Umbilical cord (tissue), 2 donors: ENCODE data around the genes NDUFS2 and FCRLB.

- RAMPAGE, long total RNA = start-site peak on the plus strand at chr1:161202367-161202372, 93 and 20 reads in 2 replicates
Observed at GRCh38 chr1:161202282-161202557, at the start of gene NDUFS2. Gene NDUFS2 (plus strand): TSS chr1:161202367.

DNA sequence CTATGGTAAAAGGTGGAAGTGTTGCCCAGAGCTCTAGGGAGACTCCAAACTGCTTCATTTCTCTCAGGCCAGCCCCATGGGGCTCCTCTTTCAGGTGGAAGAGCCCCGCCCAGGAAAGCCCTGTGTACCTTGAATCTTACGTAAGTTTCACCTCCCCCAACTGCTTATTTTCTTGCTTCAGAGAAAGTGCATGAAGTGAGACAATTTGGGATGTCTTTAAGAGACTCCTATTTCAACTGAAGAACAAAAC, 2.4 kb downstream of the PCP4L1 start:
- RAMPAGE, long total RNA = no peak

GRCh38 chr1:161364601-161365238, 3.0 kb downstream of the CFAP126 start:
- RAMPAGE, long total RNA = no peak

- RAMPAGE, long total RNA = no peak
Observed at GRCh38 chr1:161420607-161420930, 52.9 kb upstream of the CFAP126 start.

- RAMPAGE, long total RNA = no peak
Observed at GRCh38 chr1:161510603-161511308, 5.5 kb downstream of the FCGR2A start.

DNA sequence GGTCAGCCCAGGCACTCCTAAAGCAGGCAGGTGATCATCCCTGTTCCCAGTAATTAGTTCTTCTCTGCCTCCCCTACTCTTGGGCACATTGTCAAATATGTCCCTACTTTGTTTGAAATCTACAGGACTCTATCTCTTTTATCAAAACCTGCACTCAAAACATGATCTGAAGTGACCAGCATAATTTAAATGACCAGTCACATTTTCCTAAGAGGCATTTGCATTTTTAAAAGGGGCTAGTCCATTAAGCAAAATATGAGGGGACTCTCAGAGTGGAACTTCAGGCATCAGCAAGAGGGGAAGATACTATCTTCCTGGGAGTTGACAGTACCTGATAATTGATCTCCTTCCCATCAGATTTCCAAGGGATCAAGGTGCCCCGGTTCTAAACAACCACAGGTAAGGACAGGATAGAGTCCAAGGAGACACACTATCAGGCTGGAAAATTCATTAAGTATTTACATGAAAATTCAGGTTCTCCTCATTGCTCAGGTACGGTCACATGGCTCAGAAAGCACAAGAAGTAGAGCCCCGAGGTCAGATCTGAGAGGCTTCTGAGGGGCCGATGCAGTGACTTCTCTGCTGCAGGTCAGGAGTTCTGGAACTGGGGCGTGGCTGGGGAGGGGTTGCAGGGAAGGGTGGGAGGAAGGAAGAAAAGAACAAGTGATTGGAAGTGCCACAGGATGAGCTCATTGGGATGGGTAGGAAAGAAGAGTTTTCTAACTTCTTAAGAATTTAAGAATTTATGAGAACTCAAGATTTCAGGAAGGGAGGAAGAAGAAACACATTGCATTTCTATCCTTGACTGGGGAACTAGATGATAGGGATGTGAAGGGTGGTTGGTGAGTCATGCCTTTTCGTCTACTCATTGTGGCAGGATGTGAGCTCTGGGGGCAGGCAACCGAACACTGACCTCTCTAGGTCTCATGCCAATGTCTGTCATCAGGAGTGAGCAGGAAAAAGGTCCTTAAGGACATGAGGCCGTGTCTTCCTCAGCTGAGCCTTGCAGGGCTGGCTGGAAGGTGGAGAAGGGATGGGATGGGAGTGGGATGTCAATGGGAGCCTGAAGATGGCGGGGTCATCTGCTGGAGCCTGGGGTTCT, at the start of gene FCRLB:
Gene FCRLB (plus strand): TSS at position 282 of the 1,102 bp plus-strand sequence.
- RAMPAGE, long total RNA = no peak

DNA sequence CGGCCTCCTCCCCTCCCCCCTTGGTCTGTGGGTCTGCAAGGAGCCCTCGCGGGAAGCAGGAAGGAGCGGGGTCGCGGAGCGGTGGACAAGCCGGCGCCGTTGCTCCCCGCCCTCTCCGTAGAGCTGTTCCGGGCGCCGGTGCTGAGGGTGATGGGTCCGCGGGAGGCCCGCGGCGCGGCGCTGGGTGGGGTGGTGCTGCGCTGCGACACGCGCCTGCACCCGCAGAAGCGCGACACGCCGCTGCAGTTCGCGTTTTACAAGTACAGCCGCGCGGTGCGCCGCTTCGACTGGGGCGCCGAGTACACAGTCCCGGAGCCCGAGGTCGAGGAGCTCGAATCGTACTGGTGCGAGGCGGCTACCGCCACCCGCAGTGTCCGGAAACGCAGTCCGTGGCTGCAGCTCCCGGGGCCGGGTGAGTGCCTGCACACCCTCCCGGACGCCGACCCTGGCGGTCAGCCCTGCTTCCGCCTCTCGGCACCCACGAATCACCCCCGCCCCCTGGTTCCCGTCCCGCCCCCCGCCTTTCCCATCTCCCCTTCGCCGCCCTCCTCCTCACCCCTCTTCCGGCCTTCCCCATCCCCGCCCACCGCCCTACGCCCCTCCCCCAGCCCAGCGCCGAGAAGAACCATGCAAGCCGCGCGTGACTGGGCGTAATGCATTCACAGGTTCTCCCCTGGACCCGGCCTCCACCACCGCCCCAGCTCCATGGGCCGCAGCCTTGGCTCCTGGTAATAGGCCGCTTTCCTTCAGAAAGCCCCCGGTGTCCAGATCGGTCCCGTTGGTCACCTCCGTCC, 5.4 kb downstream of the FCRLB start:
- RAMPAGE, long total RNA = no peak

DNA sequence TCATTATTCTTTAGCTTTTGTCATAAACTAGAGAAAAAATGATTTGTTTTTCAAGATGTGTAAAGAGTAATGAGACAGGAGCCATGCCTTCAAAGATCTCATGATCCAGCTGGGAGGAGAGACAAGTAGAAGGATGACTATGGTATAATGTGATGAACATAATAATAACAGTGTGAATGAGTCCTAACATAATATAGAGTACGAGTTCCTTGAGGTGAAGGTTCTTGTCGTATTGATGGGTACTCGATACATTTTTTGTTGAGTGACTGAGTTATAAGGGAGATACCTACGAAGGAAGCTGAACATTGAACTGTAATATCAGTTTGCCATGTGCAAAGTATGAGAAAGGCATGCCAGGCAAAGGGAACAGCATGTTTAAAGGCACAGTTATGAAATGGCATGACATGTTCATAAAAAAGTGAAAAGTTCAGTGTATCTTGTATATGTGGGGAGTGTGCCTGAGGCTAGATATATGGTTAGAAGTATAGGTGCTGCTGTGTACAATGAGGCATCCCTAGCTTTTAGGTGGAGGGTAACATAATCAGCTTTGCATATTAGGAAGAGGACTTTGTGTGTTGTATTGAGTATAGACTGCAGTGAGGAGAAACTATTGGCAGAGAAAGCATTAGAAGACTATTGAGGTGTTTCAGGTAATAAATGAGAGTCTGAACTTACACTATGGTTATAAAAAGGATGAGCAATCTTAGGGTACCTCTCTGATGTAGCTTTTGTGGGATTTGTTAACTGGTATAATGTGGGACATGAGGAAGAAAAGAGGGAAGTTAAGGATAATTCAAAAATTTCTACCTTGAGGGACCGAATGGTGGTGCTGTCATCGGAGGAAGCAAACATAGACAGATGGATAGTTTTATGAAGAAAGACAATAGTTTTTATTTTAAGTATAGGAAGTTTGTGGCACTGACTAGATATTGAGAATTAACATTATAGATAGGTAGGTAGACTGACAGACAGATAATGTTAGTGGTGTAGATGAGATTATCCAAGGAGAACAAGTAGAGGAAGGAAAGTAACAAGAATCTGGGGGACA, 55.4 kb downstream of the ATF6 start:
- RAMPAGE, long total RNA = no peak

GRCh38 chr1:161890896-161891669, 125.0 kb downstream of the ATF6 start:
- RAMPAGE, long total RNA = no peak

GRCh38 chr1:162019649-162020556, 3.8 kb downstream of the OLFML2B start:
- RAMPAGE, long total RNA = start-site peak on the minus strand at chr1:162019933-162020028, 21 and 16 reads in 2 replicates

DNA sequence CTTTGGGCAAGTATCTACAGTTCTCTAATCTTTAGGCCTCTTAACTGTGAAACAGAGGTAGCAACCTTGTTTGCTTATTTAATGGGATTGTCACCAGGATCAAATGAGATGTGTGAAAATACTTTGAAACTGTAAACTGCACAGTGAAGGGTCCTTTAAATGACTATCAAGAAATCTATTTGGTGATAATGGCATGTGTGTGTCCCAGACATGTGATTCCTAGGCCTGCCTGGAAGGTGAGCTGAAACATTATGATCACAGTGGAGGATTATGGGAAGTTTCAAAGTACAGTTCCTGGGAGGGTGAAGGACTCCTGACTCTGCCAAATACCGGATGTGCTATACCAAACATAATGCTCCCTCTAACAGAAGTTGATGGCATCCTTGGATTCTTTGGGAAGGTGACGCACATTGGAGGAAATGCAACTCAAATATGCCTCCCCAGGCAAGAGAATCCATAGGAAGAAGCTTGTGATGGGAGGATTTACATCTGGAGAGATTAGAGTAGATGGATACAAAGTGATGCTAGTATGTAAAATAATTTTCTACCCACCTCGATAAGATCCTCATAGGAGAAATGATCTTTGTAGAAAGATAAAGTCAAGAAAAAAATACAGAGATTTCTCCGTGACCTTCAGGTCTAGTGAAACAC, 62.5 kb downstream of the NOS1AP start:
- RAMPAGE, long total RNA = no peak

DNA sequence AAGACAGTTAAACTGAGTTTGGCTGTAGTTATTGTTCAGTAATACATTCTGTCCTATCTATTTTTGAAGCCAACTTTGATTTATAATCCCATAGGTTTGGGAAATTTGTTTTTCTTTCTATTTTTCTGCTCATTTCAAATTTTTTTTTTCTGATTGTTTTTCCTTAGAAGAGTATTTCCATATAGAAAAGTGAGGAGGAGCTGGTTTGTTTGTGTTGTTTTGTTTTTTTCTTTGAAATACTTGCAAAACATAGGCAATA, 81.3 kb downstream of the SPATA46 start:
- RAMPAGE, long total RNA = no peak

DNA sequence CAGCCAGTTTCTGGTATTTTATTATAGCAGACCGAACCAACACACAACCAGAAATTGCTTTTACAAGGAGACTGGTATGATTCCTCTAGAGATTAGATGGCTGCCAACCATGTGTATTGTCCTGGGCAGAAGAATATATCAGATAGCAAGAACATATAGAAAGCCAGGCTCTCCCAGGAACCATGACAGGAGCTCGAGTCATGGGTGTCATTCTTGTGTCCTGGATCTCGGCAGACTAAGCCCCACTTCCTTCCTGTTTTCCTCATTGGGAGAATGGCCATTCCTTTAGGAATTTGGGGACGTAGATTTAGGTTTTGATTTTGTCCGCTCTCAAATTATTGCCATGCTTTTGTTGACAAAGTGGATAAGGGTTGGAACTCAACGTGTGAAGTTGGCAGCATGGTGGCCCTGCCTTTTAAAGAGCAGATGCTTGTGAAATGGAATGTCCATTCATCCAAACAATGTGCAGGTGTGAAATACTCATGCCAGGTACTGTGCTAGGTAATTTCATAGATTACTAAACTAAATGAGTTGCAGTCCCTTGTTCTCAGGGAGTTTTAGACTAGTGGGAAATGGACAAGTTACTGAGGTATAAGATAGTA, 75.1 kb downstream of the SPATA46 start:
- RAMPAGE, long total RNA = no peak

GRCh38 chr1:162497931-162498764, 530 bp downstream of the UHMK1 start:
- RAMPAGE, long total RNA = no peak

- RAMPAGE, long total RNA = no peak
Observed at GRCh38 chr1:162541458-162542190, 19.9 kb upstream of the UAP1 start.

- RAMPAGE, long total RNA = no peak
Observed at GRCh38 chr1:162544974-162545526, 16.5 kb upstream of the UAP1 start.

GRCh38 chr1:162626728-162626916, 5.6 kb upstream of the DDR2 start:
- RAMPAGE, long total RNA = no peak

GRCh38 chr1:162696143-162697308, 64.3 kb downstream of the DDR2 start:
- RAMPAGE, long total RNA = no peak

DNA sequence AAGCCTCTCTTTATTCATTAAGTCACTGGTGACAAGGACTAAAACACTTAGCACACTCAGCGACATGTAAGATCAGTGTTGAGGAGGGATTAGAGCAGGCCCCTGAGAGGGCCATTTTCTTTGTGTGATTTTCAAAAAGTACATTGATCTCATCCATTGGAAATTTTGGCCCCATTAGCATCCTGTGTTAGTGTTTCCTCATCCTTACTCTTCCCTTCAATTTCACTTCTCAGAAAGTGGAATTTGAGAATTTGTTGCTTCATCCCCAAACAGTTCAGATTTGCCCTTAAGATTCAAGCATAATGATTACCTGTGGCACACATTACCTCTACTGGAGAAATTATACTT, 48.7 kb upstream of the HSD17B7 start:
- RAMPAGE, long total RNA = no peak

GRCh38 chr1:162772671-162773209, 17.8 kb upstream of the HSD17B7 start:
- RAMPAGE, long total RNA = no peak